ENCODE measurements around a stretch of chr20.

GRCh38 chr20:57397697-57398823, 6.9 kb downstream of the RBM38 start:
- PRO-cap = unidirectional peak, plus-strand start at chr20:57398676

DNA sequence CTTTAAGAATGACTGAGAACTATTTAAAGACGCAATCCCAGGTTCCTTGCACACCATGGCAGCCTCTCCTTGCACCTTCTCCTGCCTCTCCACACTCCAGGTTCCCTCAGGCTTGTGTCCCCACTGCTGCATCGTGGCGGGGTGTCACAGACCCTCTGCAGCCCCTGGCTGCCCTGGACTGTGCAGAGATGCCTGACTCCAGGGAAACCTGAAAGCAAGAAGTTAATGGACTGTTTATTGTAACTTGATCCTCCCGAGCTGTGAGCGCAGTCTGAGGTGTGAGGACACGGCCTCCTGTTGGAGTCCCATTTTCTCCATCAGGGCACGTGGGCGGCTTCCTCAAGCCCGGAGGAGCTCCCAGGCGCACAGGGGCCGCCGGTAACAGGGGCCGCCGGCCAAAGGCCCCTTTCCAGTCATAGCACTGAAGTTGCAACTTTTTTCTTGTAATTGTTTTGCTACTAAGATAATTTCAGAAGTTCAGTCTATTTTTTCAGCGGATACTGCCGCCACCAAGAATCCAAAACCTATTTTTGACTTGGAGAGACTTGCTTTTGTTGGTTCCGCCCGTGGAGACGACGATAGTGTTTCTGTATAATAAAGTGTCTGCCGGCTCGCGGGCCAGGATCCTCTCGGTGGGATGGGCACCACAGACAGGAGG, 17.0 kb downstream of the RBM38 start:
- PRO-cap = no peak

GRCh38 chr20:57564478-57564778, 3.5 kb downstream of the PCK1 start:
- PRO-cap = unidirectional peak, plus-strand start at chr20:57564662

DNA sequence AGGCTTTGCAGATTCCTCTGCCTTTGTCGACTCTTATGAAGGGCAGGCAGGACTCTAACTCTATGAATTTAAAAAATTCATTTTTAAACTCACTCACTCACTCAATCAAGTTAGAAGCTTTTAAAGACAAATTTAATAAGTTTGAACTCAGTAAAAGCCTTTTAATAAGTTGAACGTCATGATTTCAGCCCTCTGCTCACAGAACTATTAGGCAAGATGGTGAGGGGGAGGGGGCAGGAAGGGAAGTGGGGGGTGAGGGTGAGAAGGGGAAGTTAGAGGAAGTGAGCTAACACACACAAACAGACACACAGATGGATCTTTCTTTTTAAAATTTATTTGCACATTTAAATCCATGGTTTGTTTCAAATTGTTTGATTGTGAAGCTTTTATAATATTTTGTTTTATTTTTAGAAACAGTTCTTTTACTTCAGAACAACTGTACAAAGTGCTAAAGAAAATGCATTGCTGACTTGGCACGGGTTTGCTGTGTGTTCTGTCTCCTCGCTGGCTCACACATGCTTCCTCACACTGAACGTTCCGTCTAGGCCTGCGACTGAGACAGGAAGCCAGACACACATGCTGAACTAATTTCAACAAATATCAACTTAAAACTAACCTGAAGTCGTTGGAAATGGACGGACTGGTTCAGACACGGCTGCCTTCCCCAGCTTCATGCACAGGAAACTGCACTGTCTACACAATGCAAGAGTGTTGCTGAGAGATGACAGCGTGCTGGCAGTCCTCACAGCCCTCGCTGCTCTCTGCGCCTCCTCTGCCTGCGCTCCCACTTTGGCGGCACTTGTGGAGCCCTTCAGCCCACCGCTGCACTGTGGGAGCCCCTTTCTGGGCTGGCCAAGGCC, 7.9 kb upstream of the ZBP1 start:
- PRO-cap = bidirectional peak, plus-strand start at position 531 of the sequence, minus-strand start at position 517 of the sequence

DNA sequence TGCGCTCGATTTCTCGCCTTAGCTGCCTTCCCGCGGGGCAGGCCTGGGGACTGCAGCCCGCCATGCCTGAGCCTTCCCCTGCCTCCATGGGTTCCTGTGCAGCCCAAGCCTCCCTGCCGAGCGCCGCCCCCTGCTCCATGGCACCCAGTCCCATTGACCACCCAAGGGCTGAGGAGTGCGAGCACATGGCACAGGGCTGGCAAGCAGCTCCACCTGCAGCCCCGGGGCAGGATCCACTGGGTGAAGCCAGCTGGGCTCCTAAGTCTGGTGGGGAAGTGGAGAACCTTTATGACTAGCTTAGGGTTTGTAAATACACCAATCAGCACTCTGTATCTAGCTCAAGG, 8.7 kb upstream of the ZBP1 start:
- PRO-cap = no peak

DNA sequence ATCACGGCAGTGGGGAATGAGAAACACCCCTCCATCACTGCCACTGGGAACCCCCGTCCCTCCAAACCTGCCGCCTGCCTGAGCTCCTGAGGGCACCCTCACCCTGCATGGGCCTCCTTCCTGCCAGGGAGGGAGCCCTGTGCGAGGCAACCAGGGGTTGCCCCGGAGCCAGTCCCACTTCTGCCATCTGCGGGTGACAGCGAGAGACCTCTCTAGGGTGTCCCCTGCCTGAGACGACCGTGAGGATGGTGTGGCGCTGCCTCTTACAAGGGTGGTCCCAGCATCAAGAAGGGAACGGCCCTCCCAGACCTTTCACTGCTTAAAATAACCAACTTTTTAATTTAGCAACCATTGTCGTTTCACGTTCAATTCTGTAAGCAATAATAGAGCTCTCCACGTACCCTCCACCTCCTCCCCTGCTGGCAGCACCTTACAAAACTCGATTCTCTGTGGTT, 28.5 kb downstream of the PMEPA1 start:
- PRO-cap = no peak

DNA sequence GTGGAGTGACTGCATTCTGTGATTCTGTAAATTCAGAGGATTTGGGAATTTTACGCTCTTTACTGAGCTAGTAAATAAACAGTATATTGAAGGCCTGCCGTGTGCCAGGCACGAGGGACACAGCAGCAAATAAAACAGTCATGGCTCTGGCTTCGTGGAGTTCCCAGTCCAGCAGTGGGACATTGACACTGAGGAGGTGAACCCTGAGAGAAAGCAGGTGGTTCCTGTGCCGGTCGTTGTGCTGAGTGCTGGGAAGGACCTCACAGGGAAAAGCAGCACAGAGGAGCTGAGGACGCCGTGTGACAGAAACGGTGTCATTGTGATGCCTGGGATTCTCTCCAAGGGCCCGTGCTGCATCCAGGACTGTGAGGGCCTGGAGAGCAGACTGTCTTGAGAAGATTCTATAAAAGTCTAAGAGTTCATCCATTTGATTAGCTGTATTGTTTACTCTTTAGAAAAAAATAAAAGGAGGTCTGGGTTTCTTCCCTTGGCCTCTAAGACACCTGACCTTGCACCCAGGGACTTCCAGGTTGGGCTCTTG, 189.9 kb upstream of the C20orf85 start:
- PRO-cap = no peak

GRCh38 chr20:58017208-58018481, 133.1 kb upstream of the C20orf85 start:
- PRO-cap = unidirectional peak, minus-strand start at chr20:58017419; bidirectional peak, plus-strand start at chr20:58017862, minus-strand start at chr20:58017711

DNA sequence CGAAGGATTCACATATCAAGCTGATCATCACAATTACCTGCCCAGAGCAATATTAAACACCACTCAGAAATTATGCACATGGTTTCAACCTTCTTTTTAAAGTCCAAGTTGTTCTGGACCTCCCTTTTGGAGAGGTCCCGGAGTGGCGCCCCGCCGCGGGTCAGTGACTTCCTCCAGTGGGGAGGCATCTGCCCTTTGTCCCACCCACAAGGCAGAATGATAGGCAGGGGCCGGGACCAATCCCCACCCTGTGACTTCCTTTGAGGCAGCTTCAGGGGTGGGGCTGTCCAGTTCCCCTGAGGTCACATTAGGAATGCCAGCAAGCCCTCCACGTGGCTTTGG, 129.3 kb upstream of the C20orf85 start:
- PRO-cap = no peak

- PRO-cap = no peak
Observed at GRCh38 chr20:58054508-58055070, 96.1 kb upstream of the C20orf85 start.

DNA sequence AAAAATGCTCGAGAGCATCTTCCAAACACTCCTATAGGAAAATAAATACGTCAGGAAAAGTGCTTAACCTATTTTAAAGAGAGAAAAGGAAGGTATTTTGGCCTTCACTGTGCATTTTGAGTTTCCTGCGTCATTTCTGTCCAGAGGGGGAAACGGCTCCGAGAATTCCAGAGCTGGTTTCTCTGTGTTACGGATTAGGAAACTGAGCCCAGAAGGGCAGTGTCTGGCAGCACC, 3.1 kb downstream of the ANKRD60 start:
- PRO-cap = no peak

DNA sequence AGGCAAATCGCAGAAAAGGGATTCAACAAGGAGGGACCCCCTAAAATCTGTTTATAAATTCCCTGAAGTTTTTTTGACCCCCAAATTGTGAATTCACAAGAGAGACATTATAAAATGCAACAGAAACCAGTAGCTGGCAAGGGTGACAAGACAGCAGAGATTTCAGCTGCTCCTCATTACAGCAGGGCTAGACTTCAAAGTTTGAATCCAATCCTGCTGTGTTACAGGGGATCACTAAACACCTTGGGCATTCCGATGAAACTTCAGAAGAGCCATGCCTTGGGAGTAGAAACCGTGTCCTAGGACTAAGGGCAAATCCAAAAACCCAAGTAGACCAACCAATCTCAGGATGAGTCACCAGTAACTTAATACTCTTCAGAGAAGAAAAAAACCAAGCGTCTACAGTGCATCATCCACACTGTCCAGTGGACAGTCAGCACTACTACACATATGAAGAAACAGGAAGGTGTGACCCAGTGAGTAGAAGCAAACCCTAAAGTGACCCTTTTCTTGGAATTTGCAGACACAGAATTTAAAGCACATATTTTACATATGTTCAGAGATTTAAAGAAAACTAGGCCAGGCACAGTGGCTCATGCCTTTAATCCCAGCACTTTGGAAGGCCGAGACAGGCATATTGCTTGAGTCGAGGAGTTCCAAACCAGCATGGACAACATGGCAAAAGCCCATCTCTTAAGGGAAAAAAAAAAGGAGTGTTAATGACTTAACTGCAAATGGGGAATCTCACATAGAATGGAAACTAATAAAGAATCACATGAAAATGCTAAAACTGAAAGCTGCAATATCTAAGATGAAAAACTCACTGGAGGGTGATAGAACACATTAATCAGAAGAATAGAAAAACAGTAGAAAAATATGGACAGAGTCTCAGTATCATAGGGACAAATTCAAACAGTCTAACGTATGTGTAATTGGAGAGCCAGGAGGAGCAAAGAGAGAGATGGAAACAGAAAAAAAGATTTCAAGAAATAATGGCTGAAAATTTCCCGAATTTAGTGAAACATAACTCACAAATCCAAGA, 39.3 kb upstream of the VAPB start:
- PRO-cap = no peak

- PRO-cap = no peak
Observed at GRCh38 chr20:58373629-58374980, 14.9 kb upstream of the VAPB start.

DNA sequence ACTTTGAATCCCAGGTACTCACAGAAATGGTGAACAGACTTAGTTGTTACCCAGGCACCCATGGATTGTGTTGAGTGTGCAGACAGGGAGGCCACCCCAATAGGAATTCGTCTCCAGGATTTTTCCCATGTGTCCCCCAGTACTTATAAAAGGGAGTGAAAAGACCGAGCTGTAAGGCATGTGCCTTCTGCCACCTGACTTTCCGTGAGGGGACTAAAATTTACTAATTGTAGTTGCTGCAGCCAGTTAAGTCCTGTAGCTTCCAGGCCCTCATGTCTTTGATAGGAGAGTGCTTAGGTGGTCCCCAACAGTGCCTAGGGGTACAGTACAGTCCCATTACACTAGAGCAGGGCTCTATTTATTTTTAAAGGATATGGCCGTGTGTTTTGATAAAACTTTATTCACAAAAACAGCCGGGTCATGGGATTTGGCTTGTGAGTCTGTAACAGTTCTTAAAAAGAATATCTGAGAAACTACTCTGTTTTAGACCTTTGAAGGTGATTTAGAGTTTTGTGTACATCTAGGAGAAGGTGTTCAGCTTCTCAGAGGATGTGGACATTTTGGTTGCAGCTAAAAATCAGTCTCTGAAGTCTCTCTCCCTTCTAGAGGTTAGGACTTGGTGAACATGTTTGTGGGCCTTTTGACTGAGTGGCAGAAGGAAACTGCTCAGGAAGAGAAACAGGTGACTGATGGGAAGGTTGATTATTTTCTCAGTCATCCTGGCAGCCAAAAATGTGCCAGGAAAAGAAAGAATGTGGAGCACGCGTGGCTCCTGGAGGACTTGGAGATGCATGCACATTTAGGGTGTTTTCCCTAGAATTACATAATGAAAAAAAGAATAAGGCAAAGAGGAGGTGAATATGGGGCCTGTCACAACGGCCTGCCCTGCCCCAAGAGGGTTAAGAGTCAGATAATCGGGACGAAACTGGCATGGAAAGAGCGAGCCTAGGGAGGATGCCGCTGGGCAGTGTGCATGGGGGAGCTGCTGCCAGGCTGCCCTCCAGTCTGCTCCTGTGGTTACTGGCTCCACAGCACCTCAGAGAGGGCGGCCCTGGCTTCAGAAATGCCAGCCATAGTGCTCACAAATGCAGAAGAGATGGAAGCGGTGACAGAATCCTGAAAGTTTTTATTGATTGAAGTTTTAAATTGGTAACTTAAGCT, 57.4 kb downstream of the VAPB start:
- PRO-cap = no peak

- PRO-cap = bidirectional peak, plus-strand start at chr20:58650212, minus-strand start at chr20:58650196; bidirectional peak, plus-strand start at chr20:58650240, minus-strand start at chr20:58650265
Observed at GRCh38 chr20:58650140-58650611, 907 bp upstream of the STX16 start.

- PRO-cap = bidirectional peak, plus-strand start at chr20:58652497, minus-strand start at chr20:58652356
Observed at GRCh38 chr20:58651764-58652640, 919 bp downstream of the STX16 start.

GRCh38 chr20:58652924-58653235, 1.8 kb downstream of the STX16 start:
- PRO-cap = no peak

DNA sequence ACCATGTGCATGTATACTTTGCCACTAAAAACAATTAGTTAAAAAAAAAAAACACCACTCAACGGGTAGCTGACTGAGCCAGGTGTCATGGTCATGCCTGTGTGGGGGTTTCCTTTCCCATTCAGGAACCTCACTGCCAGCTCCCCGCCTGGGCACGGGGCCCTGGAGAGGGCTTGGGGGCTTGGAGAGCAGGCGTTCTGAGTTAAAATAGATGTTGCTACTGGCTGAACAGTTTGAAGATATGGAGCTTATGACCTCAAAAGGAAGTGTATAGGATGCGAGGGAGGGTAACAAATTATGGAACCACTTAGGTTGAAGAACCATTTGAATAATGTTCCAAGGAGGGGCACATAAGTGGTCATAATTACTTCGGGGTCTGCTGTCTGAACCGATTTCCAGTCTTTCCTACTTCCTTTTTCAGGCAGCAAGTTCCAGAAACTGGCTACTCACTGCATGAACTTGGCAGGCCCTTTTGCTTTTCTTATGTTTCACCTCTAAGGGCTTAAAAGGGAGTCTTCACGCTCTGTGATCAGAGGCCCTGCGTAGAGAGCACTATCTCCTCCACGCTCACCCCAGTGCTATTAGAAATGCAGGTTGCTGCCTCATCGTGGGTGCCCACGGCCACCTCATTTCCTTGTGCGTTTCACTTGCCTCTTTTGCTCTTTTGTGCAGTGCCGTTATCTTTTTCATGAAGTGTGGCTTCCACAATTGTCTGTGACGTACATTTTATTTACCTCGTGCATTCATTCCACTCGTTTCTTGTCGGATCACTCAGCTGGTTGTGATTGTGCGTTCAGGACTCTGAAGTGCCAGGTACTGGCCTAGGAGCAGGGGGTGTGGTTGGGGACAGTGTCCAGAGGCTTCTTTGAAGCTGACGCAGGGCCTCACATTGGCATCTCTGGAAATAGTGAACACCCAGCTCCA, 10.1 kb downstream of the STX16 start:
- PRO-cap = no peak

DNA sequence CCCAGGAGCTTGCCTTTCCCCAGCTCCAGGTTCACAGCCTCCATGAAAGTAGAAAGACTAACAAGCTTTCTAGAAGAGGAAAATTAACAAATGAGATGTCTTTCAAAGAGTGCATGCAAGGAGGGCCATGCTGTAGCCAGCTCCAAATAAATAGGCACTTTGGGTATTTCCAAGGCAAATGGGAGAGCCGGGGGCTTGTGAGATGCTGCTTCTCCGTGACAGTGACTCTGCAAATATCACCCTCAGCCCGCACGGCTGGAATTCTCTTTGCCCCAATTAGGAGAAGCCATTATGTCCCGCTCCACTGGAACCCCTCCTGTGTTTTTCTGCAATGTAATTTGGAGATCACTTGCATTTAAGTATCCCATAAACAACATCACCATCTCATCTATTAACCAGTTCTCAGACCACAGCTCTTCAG, 85.4 kb upstream of the GNAS start:
- PRO-cap = no peak

GRCh38 chr20:58895833-58896057, 4.5 kb downstream of the GNAS start:
- PRO-cap = no peak

All from rectum (tissue), 1 donor.